ENCODE measurements around a stretch of chr20.

- PRO-cap, result no peak
Observed at GRCh38 chr20:52979503-52980438, 7.6 kb downstream of the TSHZ2 start.

GRCh38 chr20:53036983-53037269 lies 64.8 kb downstream of the TSHZ2 start:
- PRO-cap, result no peak

DNA sequence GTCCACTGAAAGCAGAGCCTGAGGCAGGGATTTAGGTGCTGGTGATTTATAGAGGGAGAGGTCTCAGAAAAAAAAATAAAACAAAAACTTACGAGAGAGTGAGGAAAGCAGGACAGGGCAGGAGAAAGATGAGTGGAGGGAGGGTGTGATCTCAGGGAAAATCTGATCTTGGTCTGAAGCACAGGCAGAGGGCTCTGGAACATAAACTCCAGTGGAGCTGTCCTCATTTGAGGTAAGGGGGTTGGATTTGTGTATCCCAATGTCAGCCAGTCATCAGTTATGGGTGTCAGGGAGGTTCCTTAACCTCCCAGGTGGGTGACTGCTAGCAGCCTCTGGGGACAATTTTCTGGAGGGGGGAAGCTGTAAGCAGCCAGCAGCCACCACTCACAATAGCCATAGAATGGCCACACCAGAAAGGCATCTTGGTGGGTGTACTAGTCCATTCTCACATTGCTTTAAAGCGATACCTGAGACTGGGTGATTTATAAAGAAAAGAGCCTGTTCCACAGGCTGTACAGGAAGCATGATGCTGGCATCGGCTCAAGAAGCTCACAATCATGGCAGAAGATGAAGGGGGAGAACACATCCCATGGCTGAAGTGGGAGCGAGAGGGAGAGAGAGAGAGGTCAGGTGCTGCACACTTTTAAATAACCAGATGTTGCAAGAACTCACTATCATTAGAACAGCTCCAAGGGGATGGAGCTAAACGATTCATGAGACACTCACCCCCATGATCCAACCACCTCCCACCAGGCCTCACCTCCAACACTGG lies 146.4 kb downstream of the TSHZ2 start:
- PRO-cap, result no peak

GRCh38 chr20:53623048-53624342 lies 29.9 kb upstream of the ZNF217 start:
- PRO-cap, result bidirectional peak, plus-strand start at chr20:53623764, minus-strand start at chr20:53623552; unidirectional peak, plus-strand start at chr20:53623962

- PRO-cap, result no peak
Observed at GRCh38 chr20:53660991-53661445, 67.4 kb upstream of the ZNF217 start.

GRCh38 chr20:53736796-53737450 lies 143.3 kb upstream of the ZNF217 start:
- PRO-cap, result no peak

DNA sequence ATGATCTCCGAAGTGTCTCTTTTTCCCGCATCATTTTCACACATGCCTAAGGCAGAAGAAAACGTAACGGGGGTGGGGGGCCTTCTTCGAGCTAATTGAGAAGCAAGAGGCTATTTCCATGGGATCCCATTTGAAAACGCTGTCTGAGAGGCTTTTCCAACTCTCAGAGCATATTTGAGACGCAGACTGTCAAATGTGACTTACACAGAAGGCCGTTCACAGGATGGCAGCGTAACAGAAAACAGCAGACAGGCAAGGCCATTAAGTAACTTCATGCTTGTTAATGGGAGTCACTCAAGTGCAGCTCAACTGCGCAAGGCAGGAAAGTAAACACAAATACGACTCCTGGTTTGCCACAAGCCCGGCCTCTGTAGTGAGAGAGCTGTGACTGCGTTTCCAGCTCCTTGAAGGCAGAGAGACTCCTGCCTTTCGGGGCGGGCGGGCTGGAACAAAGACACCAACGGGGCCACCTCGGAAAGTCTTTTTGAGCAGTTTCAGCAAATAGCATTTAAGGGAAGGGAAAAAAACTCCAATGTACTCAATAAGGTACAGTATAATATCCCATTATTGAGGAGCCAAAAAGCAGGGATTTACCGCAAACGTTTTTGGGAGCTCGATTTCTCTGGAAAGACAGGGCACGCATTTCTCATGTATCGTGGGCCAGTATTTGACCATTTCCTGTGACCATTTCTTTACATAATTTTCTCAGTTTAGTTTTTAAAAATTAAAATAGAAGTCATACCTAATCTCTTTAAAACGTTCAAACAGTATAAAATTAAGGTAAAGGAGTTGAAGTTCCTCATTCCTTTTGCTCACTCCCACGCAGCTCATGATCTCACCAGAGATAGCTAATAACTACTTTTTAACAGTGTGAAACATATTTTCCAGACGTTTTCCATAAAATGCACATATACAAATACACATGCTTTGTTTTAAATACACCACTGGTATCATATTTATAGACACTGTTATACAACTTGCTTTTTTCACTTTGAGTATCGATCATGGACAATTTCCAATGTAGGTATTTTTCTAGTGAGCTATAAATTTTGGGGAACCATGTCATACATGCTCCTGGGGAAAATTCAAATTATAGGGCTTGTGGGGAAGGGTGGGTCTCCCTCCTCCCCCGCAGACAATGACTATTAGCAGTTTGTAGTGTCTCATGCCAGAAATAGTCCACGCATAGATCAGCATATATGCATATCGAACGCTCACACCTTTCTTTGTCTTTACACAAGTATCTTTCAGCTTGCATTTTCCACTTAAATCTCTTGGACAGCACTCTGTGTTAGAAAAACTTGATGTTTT lies 145.1 kb upstream of the ZNF217 start:
- PRO-cap, result no peak

- PRO-cap, result no peak
Observed at GRCh38 chr20:53753175-53754267, 159.9 kb upstream of the ZNF217 start.

DNA sequence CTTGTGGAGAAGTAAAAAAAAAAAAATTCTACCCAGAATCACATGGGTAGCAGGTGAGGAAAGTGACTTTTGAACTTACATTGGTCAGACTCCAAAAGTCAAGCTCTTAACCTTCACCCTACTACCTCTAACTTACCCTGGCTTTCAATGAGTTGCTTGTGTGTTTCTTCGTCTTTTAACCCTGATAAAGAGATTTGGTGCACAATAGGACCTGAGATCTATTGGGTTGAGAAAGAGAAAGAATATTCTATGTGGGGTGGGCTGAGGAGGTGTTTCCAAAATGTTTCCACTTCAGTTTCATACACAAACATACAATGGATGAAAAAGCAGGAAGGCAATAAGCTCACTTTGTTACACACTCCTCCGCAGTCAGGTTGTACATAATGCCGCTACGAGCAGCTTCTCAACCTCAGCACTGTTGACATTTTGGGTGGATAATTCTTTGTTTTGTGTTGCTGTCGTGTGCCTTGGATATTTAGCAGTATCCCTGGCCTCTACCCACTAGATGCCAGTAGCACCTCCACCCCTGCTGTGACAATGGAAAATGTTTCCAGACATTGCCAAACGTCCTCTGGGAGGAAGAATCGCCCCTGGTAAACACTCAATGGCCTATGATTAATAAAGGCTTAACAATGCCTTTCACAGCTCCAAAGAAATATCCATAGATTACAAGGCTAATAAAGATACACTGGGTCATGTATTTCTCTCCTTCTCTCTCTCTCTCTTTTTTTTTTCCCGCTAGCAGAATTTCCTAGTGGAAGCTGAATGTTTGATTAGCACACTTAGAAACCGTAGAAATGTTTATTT lies 193.1 kb upstream of the ZNF217 start:
- PRO-cap, result no peak

GRCh38 chr20:53847006-53847500 lies 223.3 kb downstream of the BCAS1 start:
- PRO-cap, result no peak

DNA sequence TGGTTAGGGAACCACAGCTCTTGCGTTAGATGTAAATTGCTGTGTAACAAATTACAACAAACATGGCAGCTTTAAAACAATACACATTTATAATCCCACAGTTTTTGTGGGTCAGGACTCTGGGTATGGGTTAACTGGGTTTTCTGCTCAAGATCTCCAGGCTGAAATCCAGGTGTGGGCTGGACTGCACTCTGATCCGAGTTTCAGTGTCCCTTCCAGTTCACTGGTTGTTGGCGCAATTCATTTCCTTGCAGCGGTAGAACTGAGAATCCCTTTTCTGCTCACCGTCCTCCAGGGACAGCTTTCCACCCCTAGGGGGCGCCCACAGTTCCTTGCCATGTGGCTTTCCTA lies 32.9 kb upstream of the BCAS1 start:
- PRO-cap, result no peak

- PRO-cap, result no peak
Observed at GRCh38 chr20:54104032-54104580, 33.7 kb upstream of the BCAS1 start.

GRCh38 chr20:55744720-55745150 lies 260.6 kb downstream of the CBLN4 start:
- PRO-cap, result no peak

DNA sequence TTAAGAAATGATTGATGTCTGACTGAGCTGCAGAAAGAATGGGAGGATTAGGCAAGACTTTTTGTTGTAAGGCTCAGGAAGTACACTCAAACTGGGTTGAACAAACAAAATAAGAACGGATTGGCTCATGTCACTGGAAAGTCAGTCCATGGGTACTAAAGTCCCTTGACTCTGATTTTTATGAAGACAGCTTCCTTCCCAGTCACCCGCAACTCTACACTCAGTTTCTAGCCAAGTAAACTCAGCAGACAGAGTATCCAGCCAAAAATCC lies 136.5 kb downstream of the TFAP2C start:
- PRO-cap, result no peak

DNA sequence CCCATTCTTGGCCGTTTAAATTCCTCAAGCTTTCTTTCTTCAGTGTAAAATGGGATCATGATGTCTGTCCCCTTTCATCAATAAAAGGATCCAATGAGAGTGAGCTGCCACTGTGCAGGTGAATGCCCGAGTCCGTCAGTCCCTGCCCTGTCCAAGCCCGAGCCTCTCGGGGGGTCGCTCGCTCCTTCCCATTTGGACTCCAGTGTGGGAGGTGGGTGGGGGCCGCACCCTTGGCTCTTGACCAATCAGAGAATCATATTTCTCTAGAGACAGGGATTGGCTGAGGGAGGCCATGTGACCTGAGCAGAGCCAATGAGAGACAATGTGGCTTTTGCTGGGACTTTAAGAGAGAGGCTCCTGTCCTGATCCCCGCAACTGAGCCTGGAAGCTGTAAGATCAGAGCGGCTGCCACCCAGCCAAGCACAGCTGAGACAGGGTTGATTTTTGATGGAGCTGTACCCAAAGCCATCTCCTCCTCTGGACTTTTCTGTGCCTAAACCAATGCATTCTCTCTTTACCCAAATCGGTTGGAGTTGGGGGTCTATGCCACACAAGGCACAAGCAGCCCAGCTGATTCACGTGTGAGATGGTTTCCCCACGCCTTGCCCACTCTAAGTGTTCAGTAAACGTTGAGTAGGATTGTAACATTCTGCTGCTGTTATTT lies 199.3 kb downstream of the TFAP2C start:
- PRO-cap, result no peak

- PRO-cap, result no peak
Observed at GRCh38 chr20:56859214-56860707, 230.7 kb downstream of the TFAP2C start.

GRCh38 chr20:56987916-56988839 lies 278.3 kb downstream of the BMP7 start:
- PRO-cap, result no peak

- PRO-cap, result no peak
Observed at GRCh38 chr20:57157434-57157803, 109.0 kb downstream of the BMP7 start.

- PRO-cap, result no peak
Observed at GRCh38 chr20:57375647-57375951, 15.6 kb upstream of the RBM38 start.

- PRO-cap, result no peak
Observed at GRCh38 chr20:57388815-57389689, 2.1 kb upstream of the RBM38 start.

All from SP-49 (cell line).